Mammary epithelial cell (primary cell): ENCODE measurements around a stretch of chr15.

DNA sequence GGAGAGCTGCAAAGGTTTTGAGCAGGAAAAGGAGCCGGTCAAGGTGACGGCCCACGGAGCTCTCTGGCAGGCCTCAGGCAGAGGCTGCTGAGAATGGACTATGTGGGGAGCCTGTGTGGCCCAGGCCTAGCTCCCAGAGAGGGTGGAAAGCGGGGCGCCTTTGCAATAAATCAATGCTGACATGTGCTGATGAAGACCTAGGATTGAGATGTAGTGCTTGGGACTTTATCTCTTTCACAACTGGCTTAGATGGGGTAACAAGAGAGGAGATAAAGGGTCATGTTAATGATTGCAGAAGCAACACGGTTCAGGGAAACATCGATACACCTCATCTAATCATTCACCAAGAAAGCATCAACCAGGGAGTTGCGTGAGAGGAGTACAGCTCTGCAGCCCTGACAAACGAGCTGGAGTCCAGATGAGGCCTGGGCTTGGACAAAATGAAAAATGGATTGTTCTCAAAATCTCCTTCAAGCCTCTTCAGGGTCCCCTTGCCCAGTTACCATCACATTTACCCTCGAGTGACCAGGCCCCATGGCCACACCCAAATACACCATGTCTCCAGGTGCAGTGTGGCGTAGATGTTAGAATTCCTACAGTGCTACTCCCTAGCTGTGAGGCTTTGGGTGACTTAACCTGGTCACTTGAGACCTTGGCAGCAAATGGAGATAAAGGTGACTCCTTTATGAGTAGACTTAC is 146.5 kb upstream of the LIPC start:
- CAGE, long polyA plus RNA, result no peak
- RRBS, result no CpG with 5 or more reads among the region's 11 CpGs

DNA sequence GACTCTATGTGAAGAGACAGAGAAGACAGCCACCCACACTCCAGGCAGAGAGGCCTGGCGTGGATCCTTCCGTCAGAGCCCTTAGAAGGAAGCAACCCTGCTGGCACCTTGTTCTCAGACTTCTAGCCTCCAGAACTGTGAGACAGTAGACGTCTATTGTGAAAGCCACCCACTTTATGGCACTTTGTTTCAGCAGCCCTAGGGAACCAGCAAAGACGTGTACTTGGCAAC is 121.8 kb upstream of the LIPC start:
- CAGE, long polyA plus RNA, result no peak
- RRBS, result no CpG with 5 or more reads among the region's 4 CpGs

DNA sequence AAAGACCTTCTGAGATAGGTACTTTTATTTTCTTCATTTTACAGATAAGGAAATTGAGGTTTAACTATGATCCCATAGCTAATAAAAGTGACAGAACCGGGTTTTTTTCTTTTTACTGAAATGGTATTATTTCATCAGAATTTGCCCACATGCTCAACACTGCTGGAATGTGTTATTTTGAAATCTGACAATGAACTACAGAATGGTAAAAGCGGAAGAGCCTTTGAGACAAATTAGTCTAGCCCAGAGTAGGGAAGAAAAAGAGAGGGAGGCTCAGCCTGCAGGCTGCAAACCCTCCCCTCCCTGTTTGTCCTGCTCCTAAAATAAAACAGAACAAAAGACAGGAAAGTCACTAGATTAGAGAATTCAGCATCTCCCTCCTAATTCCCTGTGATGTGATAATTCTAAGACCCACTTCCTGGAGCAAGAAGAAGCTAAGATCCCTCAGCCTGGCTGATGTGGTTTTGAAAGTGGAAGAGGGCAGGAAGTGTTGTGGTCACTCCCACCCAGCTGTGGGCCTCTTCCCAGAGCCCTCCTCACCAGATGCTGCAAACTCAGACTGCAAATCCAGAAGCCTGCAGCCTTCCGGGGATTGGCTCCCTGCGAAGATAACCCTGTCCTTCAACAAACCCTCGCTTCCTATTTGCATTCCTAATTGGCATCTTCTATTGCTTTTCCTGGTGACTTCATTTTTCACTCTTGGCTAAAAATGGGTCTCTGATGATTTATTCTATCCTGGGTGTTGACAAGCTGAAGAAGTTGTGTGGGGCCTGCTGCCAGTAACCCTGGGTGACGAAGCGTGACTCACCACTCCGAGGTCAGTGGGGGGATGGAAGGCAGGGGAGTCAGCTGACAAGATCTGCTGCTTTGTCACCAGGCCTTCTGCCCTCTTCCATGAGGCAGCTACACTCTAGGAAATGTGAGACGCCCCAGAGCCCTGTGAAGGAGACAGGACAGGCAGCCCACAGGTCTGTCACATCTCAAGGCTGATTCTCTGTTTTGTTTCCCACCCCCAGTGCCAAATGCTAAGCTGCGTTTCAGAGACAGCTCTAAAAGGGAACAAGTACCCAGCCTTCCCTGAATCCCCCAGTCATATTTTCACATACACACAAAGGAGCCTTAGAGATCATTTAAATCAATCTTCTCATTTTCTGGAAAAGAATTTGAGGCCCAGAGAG is 99.9 kb upstream of the LIPC start:
- CAGE, long polyA plus RNA, result no peak
- RRBS, result no CpG with 5 or more reads among the region's 10 CpGs

DNA sequence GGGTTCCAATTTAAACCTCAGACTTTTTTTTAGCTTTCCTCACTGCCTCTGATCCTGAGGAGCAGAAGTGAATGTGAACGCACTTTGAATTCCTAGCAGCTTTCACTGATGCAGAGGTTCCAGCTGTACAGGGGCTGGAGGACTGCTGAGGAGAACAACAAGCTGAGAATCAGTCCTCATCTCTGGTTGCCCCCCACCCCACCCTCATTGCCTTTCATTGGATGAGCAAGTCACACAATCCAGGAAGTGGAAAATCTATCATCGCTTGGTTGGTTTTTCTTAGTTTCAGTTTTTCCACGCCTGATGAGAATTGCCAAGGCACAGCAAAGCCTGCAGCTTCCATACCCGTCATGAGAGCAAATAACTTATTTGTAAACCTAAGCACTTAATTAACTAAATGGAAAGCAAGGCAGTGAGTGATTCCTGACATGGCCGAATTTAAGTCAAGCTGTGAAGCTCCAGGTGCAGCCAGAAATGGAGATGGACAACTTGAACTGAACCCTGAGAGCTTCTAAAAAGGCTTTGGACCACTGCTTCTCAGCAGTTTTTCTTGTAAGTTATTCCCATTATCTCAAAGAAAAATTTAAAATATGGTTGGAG is 21.4 kb upstream of the LIPC start:
- CAGE, long polyA plus RNA, result no peak
- RRBS, result no CpG with 5 or more reads among the region's 5 CpGs

DNA sequence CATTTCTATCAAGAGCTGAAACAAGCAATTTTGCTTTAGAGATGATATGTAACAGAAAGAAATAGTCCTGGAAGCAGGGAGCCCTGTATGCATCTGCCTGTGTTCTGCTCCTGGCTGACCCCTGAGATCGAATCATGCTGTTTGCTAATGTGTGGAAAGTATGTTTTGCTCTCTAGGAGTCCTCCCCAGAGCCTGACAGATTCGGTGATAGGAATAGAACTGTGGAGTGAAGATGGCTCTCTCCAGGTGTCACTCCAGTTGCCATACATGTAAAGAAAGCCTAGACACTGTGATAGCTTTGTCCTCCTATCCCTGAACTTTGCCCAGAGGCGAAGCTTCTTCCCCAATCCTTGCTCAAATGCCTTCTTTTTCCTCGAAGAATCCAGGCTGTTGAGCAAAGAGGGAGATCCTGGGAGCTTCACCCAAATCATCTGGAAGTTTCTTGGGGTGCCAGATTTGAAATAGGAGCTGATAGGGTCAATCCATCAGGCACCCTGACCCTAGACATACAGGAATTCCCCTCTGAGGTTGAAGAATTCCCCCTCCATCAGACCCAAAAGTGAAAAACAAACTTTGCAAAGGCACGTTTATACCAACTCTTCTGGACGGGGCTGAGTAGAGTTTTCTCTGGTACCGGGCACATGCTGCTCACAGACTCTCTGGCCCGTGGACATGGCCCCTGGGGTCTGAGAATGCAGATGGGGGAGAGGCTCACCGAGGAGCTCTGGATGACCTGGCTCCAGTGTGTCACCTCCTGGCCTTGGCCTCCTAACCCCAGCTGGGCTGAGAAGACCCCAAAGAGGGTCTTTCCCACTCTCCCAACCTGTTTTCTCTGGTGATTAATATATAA is 11.4 kb upstream of the LIPC start:
- CAGE, long polyA plus RNA, result no peak
- RRBS, result no CpG with 5 or more reads among the region's 9 CpGs

GRCh38 chr15:58432400-58432983 is 701 bp downstream of the LIPC start:
- CAGE, long polyA plus RNA, result no peak
- RRBS, result no CpG with 5 or more reads among the region's 10 CpGs

DNA sequence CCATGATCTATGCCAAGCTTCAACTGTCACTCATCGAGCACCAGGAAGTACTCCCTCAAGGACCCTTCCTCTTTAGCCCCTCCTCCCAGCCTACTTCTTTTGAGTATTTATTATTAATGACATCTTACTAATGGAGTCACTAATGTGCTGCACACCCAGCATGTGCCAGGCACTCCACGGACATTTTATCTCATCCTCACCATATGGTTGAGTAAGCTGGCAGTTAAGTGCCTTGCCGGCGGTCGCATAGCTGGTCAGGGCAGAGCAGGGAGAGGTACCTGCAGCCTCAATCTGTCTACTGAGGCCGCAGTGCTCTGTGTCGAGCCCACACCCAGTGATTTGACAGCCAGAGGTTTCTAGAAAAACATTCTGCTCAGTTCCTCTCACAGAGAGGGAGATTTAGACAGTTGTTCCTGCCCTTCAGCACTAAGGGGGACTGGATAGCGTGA is 2.5 kb downstream of the LIPC start:
- CAGE, long polyA plus RNA, result no peak
- RRBS, result no CpG with 5 or more reads among the region's 8 CpGs

- CAGE, long polyA plus RNA, result no peak
- RRBS, result no CpG with 5 or more reads among the region's 5 CpGs
These were observed 59.3 kb downstream of the LIPC start for GRCh38 chr15:58491026-58491483.

DNA sequence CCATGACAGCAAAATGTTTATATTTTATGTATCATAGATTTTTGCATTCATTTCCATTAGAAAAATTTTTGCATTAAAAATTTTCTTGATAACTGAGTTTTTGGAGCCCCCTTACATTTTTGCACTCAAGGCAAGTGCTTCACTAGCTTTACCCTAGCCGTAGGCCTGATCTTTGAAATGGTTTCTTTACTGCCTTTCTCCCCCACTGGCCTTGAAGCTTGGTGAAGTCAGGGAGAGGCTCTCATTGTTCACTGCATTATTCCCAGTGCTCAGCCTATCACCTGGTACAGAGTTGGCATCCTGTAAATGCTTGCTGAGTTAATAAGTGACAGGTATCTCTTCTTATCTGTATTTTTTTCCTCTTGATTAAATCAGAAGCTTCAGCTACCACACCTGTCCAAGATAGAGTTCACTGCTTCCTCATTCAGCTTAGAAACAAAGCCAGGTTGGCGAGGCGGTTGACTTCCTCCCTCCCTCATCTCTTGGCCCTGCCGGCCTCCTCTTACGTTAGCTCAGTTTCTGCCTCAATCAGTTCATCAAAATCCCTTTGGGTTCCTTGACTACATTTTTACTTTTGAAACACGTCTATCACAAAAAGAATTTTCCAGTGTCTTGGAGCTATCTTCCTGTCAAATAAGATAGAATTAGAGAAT is 142.8 kb downstream of the LIPC start:
- CAGE, long polyA plus RNA, result no peak
- RRBS, result no CpG with 5 or more reads among the region's 6 CpGs

- CAGE, long polyA plus RNA, result no peak
- RRBS, result no CpG with 5 or more reads among the region's 2 CpGs
These were observed 147.3 kb downstream of the ADAM10 start for GRCh38 chr15:58602084-58602820.

DNA sequence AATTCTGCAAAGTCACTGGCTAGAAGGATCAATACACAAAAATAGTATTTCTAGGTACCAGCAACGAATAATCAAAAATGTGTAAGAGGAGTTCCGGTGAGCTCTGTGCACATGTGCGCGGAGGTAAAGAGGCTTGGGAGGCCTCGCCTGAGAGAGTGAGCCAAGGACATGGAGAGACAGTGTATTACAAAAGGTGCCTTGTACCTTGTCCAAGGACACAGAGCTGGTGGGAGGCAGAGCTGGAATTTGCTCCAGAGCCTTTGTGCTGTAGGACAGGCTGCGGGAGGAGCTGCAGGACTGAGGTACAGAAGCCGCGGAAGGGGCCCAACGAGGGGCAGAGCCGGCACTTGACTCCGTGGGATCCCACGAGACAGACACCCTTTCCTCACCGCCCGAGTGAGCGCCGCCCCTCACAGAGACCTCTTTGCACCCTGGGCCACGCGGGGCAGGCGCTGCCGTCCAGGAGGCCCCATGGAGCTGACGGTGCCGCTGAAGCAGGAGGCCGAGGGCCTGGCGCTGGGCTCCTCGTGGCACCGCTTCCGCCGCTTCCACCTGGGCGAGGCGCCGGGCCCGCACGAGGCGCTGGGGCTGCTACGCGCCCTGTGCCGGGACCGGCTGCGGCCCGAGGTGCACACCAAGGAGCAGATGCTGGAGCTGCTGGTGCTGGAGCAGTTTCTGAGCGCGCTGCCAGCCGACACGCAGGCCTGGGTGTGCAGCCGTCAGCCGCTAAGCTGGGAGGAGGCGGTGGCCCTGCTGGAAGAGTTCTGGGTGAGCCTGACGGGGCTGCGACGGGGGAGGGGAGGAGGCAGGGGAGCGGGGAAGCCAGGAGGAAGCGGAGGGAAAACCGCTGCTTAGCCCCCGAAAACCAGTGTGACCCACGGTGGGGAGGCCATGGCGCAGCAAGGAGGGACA is 68.7 kb downstream of the SLTM start:
- CAGE, long polyA plus RNA, result no peak
- RRBS, result 60% methylated on average over 6 of the region's 56 CpGs

GRCh38 chr15:58893707-58894326 is 39.7 kb downstream of the SLTM start:
- CAGE, long polyA plus RNA, result no peak
- RRBS, result no CpG with 5 or more reads among the region's 7 CpGs

GRCh38 chr15:59066506-59067249 is 38.3 kb upstream of the CCNB2 start:
- CAGE, long polyA plus RNA, result no peak
- RRBS, result no CpG with 5 or more reads among the region's 8 CpGs

- CAGE, long polyA plus RNA, result no peak
- RRBS, result no CpG with 5 or more reads among the region's 6 CpGs
These were observed 66.6 kb downstream of the LDHAL6B start for GRCh38 chr15:59273185-59273786.

GRCh38 chr15:59292338-59292963 is 80.2 kb downstream of the MYO1E start:
- CAGE, long polyA plus RNA, result no peak
- RRBS, result no CpG with 5 or more reads among the region's 8 CpGs

GRCh38 chr15:59296054-59296908 is 76.4 kb downstream of the MYO1E start:
- CAGE, long polyA plus RNA, result no peak
- RRBS, result no CpG with 5 or more reads among the region's 9 CpGs

DNA sequence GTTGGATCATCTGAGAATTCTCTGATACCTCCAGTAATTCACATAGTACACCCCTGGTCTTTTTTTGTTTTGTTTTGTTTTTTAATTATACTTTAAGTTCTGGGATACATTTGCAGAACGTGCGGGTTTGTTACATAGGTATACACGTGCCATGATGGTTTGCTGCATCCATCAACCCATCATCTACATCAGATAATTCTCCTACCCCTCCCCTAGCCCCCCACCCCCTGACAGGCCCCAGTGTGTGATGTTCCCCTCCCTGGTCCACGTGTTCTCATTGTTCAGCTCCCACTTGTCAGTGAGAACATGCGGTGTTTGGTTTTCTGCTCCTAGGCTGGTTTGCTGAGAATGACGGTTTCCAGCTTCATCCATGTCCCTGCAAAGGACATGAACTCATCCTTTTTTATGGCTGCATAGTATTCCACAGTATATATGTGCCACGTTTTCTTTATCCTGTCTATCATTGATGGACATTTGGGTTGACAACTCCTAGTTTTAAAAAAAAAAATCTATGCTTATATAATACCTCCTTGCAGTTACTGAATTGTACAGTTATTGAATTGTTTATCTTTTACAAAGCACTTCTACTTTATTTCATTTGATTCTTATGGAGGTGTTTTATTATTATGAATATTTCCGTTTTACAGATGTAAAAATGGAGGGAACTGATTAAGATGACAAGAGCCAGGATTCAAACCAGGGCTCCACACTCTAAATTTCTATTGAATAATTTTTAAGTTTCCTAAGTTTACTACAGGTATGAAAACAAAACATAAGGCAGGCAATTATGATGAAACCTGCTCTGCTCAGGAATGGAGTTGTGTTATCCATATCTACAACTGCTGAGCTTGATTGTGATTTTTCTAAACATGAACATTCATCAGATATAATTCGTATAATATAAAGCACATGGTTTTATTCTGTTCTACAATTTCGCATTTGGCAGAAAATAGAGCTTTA is 35.9 kb downstream of the MYO1E start:
- CAGE, long polyA plus RNA, result no peak
- RRBS, result no CpG with 5 or more reads among the region's 10 CpGs

GRCh38 chr15:59591138-59591872 is 20.3 kb upstream of the GCNT3 start:
- CAGE, long polyA plus RNA, result no peak
- RRBS, result no CpG with 5 or more reads among the region's 6 CpGs

GRCh38 chr15:59996993-59997893 is 6.9 kb upstream of the FOXB1 start:
- CAGE, long polyA plus RNA, result no peak
- RRBS, result no CpG with 5 or more reads among the region's 42 CpGs

DNA sequence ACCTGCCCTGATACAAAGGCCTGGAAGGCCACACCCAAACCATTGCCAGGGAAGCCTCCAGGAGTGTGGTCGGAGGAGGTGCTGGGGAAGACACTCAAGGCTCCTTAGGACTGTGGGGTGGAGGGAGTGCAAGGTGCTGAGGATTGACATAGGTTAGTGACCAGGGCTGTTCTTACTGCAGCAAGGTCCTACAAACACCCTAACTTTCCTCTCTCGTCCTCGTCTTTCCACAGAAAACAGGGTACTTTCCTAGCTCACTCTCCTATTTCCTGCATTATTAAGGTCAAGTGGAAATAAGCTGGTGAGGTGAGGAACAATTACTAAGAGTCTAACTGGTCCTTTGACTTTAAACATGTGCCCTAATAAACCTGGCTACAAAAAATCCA is 50.0 kb downstream of the ANXA2 start:
- CAGE, long polyA plus RNA, result no peak
- RRBS, result no CpG with 5 or more reads among the region's 3 CpGs